ENCODE data around the genes EGLN3, CFL2 and NFKBIA.

GRCh38 chr14:32940443-32940765, 1.7 kb downstream of the NPAS3 start:
- PRO-cap, 2 experiments: no peak in any of the 2 experiments

DNA sequence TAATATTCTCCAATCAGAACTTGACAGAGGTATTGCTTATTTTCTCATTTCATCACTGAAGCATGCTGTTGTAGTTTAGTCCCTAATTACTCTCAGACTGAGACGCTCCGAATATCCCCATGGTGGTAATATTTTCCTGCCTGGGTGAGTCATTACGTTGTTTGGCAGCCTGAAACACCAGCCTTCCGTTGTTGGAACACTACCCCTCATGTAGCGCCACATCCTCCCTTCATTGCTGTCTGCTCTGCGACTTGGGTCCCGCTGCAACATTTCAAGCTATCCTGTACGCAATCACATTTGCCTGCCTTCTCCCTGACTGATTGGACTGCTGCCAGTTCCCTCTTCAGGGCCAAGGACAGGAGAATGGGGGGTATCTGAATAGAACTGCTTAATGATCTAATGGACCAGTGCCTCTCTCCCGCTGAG, 369.1 kb downstream of the NPAS3 start:
- PRO-cap, 2 experiments: peak in 1 of 2 experiments; most common plus-strand start position 232 of the sequence (in 1)

- PRO-cap, 2 experiments: no peak in any of the 2 experiments
These were observed 70.1 kb downstream of the EGLN3 start for GRCh38 chr14:33880831-33881039.

DNA sequence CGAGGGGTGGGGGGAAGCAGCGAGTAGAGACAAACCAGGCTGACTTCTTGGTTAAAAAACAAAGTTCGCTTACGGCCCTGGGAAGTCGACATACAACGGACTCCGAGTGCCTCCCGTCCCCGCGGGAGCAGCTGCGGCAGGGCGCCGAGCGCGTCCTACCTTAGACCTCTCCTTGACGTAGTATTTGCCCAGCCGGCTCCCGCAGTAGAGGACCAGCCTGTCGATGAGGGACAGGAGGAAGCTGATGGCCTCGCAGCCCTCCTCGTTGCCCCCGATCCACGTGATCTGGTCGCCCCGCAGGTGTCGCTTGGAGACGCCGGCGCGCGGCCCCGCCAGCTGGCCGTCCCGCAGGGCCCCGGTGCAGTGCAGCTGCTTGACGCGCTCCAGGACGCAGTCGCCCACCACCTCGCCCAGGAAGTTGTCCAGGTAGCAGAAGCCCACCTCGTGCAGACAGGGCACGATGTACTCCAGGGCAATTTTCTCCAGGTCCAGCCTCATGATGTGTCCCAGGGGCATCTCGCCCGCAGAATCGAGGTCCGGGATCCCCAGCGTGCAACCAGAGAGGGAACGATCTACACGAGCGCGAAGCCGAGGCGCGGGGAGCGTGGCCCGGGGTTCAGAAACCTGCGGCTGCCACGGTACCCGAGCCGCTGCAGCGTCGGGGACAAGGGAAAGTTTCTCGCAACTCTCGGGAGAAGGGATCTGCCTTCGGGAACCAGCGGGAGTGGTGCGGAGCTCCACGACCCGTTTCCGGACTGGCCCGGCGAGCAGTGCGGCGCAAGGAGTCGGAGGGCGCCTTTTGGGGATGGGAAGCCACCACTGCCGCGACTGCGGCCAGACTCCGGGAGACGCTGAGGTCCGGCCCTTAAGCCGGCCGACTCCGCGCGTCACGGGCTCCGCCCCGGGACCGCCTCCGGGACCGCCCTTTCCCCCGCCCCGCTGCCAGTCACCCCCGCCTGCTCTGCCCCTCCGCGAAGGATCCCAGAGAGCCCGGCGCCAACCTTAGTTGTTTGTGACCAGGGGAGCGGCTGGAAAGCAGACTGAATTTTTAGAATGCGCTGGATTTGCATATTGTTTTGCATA, at the start of gene EGLN3:
TSS of gene EGLN3 (minus strand) at position 838 of the 1,083 bp plus-strand sequence.
- PRO-cap, 2 experiments: peak in 1 of 2 experiments; most common plus-strand start position 361 of the sequence (in 1); most common minus-strand start position 182 of the sequence (in 1)

- PRO-cap, 2 experiments: no peak in any of the 2 experiments
These were observed 180.2 kb upstream of the EGLN3 start for GRCh38 chr14:34130918-34131546.

DNA sequence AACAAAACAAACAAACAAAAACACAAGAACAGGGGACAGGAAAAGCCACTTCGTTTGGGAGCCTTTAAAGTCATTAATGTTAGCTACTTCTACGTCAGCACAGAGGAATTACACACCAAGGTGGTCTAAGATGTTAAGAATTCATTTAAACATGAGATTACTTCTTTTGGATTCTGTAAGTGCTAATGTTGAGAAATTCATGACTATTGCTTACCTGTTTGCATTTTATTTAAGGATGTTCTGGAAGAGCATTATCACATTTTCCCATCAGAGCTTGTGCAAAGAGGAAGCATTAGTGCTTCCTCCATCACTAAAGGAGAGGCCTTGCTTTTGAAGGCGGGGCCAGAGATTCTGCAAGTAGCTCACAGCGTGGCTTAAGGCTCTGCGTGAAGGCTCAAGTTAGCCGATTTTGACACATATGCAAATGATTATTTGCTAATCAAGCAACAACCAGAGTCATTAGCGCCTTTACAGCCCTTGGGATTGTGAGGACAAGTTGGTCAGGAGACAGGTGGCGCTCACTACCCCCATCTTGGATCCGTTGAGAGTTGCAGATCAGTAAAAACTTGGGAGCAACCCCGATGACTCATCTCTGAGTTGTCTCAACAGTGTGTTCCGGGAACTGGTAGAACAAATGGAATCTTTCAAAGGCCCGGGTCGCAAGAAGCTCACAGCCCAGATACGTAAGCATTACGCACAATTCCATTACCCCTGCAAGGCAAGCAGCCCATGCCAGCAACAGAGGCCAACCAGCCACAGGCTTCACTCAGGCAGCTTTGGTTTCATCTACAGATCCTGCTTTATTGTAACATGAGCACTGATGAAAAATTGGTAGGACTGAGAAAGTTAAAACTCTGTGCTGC, 34.7 kb upstream of the SPTSSA start:
- PRO-cap, 2 experiments: no peak in any of the 2 experiments

- PRO-cap, 2 experiments: no peak in any of the 2 experiments
These were observed 26.8 kb downstream of the CFL2 start for GRCh38 chr14:34687476-34688078.

DNA sequence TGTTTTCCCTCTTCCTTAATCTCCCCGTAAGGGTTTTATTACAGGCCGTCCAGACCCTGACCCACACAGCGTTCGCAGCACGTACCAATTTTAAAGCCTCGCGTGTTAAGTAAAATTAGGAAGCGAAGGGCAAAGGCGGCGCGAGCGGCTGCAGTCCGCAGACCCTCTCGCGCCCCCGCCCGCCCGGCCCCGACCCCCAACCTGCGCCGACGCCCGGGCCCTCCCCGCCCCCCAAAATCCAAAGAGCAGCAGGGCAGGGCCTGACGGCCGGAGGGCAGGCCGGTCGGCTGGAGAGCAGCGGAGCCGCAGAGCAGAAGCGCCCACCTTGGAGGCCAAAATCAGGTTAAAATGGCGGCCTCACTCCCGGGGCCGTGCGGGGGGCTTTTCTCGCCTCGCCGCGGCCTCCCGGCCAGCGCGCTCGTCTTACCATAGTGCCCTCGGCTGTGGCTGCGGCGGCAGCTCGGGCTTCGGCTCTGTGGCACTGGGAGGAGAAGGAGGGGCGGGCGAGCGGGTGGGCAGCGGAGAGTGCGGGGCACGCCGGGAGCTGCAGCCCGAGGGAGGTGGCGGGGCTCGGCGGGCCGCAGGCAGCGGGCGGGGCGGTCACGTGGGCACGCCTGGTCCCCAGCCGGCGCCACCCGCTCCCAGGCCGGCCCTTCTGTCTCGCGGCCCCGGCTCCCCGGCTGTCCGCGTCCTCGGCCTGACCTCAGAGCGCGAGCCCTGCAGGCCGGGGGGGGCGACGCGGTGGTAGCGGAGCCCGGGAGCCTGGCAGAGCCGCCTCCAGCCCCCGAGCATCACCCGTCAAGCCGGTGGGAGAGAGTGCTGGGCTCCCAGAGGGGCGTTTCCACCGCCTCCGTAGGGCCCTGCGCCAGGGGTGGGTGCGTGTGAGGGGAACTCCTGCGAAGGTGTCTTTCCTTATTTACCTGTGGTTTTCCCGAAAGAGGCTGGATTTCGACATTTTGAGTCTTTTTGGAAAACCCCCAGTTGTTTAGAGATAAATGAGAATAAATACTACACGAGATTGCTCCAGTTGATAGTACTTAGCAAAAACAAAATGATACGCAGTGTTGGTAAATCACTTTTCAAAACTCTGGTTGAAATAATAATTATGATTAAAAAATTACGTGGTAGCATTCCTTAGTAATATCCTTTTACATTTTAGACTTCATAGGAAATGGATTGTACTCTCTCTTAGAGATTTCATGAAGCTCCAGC, at the start of gene CFL2:
TSS of gene CFL2 (minus strand) at position 483 of the 1,212 bp plus-strand sequence.
- PRO-cap, 2 experiments: peak in 1 of 2 experiments; most common plus-strand start position 118 of the sequence (in 1); most common minus-strand start position 483 of the sequence (in 1)

- PRO-cap, 2 experiments: peak in 1 of 2 experiments; most common plus-strand start chr14:34873002 (in 1)
These were observed 2.4 kb downstream of the BAZ1A start for GRCh38 chr14:34872722-34873147.

DNA sequence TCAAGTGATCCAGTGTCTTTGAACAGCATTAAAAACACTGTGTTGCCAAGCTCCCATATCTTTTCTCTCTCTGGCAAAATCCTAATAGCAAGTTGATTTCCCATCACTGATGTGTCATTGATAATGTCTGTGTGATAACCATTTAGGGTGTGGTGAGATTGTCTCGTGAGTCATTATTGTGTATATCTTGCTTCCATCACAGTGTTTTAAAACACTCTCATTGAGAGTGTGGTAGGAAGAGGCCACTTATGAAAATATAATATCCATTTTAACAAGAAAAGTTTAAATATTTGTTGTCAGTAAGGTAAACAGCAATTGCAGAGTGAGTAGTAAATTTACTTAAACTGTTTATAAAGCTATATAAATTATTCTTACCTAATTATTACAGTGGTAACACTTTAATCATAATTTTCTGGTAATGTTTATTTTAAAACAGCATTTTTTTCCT, 74.7 kb downstream of the PRORP start:
- PRO-cap, 2 experiments: no peak in any of the 2 experiments

GRCh38 chr14:35286185-35286620, 6.0 kb upstream of the PSMA6 start:
- PRO-cap, 2 experiments: no peak in any of the 2 experiments

DNA sequence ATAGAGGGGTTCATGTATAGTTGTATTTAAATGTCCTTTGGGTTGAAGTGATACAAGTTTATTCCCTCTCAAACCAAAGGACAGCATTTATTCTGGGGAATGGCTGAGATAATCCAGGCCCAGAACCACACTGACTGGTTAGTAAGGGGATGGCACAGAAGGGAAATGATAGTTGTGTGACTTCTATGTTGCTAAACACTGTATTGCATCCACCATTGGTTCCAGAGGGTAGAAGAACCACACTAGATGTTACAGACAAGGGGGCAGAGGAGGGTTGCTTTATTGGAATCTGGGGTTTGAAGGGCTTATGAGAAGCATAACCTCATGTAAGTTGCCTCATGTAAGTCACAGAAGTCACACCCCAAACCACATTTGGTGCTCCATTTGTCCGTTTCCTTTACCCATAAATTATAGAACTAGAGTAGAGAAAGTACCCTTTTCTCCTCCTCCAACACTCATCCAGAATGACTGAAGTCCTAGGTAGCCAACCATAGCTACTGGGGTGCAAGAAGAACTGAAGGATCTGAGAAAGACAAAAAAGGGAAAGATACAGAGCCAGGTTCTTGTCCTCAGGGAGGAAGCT, 5.5 kb upstream of the PSMA6 start:
- PRO-cap, 2 experiments: no peak in any of the 2 experiments

DNA sequence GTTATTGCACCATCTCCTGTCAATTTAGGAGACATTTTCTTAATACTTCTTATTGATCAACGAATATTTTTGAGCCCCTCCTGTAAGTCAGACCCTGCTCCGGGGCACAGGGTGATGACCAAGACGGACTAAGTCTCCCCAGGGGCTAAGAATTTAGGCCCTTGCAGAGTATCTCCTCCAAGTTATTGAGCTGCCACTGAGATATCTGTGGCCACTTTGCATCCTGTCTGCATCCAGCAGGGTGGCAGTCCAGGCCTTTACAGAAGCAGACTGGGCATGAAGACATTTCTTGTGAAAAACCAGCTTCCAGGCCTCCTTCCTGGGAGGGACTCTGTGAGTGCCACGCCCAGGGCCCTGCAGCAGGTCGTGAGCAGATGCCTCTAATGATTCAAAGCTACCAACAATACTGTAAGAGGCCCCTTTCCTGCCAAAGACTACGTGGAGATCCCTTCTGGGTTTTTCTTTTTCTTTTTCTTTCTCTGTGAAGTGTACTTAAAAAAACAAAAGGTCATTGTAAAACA, 40.7 kb downstream of the PSMA6 start:
- PRO-cap, 2 experiments: no peak in any of the 2 experiments

GRCh38 chr14:35347279-35347935, 55.2 kb downstream of the PSMA6 start:
- PRO-cap, 2 experiments: no peak in any of the 2 experiments

DNA sequence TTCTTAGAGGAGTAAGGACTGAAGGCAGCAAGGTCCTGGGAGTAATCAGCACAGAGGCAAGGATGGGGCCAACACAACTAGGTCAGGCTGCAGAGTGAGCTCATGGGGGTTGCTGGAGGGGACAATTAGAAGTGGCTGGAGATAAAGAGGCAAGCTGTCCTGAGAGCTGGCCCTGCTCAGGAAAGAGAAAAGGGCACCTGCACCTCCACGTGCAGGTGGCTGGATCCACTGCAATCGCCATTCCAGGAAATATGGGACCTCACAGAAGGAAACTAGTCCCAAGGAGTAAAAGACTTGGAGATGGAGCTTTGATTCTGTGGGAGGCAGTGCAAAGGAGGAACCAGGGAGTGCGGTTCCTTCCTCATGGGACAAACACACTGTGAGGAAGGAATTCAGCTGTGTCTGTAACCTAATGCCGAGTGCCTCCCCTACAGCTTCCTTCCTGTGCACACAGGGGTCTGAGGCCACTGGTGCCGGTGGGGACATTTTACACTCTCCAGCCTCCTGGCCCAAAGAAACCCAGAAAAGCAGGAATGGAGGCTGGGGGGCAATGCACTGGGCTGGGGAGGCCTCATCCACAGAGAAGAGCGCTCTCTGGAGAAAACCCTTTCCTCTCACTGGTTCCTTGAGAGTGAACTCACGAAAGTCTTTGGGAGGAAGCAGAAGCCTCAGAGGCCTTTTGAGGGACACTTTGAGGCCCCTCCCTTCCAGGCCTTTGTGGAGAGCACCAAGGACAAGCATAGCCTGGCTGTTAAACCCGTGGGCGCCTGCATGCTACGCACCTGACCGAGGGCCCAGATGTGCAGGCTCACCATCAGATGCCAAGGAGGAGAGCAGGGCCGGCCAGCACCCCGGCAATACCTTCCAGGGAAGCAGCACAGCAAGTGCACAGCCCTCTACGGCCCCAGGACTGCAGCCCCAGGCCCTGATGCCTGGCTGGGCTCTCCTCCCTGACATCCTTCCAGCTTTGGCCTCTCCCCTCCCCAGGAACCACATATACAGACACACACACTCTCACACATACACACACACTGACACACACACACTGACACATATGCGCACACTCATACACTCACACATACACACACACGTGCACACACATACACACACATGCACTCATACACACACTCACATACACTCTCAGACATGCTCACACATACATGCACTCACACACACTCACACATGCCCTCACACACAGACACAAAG, 52.1 kb downstream of the NFKBIA start:
- PRO-cap, 2 experiments: no peak in any of the 2 experiments

GRCh38 chr14:35353349-35353718, 51.2 kb downstream of the NFKBIA start:
- PRO-cap, 2 experiments: no peak in any of the 2 experiments

GRCh38 chr14:35374170-35374916, 30.2 kb downstream of the NFKBIA start:
- PRO-cap, 2 experiments: no peak in any of the 2 experiments

DNA sequence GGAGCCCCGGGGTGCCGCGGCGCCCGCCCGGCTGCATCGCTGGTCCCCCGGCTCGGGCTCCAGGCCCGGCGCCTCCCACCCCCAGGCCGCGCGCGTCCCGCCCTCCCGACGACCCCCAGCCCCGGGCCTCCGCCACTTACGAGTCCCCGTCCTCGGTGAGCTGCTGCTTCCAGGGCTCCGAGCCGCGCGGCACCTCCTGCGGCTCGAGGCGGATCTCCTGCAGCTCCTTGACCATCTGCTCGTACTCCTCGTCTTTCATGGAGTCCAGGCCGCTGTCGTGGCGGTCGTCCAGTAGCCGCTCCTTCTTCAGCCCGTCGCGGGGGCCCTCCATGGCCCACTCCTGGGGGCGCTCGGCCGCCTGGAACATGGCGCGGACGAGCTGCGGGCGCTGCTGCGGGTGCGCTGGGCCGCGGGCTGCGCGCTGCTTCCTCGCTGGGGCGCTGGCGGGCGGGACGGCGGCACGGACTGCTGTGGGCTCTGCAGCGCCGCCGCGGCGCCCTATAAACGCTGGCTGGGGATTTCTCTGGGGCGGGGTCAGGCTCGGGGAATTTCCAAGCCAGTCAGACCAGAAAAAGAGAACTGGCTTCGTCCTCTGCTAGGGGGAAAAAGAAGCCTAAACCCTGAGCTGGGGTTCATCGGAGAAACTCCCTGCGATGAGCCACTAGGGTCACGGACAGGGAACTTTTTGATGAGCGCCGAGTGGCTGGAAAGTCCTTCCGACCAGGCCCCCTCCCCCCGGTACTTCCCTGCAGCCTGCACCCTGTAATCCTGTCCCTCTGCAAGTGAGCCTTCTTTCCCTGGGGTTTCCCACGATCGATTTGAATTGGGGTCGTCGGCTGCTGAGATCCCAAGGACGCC, at the start of gene NFKBIA:
TSS of gene NFKBIA (minus strand) at position 472 of the 858 bp plus-strand sequence.
- PRO-cap, 2 experiments: peak in 2 of 2 experiments; most common plus-strand start position 554 of the sequence (in 1); most common minus-strand start position 472 of the sequence (in 2)

GRCh38 chr14:35806447-35807015, 2.6 kb downstream of the RALGAPA1 start:
- PRO-cap, 2 experiments: no peak in any of the 2 experiments

DNA sequence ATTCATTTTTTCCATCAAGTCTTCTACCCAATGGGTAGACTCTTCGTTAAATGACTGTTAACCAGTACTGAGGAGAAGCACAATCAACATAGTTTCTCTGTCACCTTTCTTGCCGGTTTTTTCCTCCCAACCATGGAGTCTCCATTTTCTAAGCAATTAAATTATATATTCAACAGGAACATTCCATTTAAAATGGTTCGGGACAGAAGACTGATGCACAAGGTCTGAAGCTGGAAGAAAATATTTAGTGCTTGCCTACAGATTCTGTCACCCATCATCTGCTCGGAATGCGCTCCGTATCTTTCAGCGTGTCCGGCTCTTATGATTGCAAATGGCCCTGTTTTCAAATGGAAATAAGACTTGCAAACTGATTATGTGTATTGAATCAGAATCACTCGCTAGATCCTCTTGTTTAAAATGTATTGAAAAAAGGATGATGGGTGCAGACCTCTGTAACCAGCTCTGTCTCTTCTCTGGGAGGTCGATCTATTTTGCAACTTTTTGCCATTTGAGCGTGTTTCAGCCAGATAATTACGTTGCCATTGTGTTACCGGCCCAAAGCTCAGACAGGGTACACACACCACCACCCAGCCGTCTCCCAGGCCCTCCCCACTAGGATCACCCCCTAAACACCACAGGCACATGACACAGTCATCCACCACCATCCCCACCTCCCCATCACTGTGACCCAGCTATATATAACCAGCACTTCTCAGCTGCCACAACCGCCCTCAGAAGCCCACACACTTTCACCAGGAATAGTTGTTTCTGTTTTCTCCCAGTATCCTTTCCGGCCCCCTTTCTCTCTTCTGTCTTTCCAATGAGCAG, 10.9 kb downstream of the NKX2-1 start:
- PRO-cap, 2 experiments: no peak in any of the 2 experiments

Data from cerebral cortex (tissue), 2 donors.